Right lobe of liver (tissue), 4 donors: ENCODE data around the genes MC3R, AURKA and TFAP2C.

DNA sequence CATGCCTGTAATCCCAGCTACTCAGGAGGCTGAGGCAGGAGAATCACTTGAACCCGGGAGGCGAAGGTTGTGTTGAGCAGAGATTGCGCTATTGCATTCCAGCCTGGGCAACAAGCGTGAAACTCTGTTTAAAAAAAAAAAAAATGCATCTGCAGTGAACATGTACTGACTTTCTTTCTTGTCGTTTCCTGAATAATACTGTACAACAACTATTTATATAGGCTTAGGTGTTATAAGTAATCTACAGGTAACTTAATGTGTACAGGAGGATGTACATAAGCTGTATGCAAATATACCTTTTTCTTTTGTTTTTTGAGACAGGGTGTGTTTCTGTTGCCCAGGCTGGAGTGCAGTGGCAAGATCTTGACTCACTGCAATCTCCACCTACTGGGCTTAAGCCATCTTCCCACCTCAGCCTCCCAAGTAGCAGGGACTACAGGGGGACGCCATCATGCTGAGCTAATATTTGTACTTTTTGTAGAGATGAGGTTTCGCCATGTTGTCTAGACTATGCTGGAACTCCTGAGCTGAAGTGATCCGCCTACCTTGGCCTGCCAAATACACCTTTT, 191.6 kb upstream of the ZNF217 start:
- PRO-cap, 4 experiments = no peak in any of the 4 experiments
- RAMPAGE, long total RNA, 2 experiments = no peak in any of the 2 experiments

GRCh38 chr20:53790846-53791410, 197.3 kb upstream of the ZNF217 start:
- PRO-cap, 4 experiments = no peak in any of the 4 experiments
- RAMPAGE, long total RNA, 2 experiments = no peak in any of the 2 experiments

DNA sequence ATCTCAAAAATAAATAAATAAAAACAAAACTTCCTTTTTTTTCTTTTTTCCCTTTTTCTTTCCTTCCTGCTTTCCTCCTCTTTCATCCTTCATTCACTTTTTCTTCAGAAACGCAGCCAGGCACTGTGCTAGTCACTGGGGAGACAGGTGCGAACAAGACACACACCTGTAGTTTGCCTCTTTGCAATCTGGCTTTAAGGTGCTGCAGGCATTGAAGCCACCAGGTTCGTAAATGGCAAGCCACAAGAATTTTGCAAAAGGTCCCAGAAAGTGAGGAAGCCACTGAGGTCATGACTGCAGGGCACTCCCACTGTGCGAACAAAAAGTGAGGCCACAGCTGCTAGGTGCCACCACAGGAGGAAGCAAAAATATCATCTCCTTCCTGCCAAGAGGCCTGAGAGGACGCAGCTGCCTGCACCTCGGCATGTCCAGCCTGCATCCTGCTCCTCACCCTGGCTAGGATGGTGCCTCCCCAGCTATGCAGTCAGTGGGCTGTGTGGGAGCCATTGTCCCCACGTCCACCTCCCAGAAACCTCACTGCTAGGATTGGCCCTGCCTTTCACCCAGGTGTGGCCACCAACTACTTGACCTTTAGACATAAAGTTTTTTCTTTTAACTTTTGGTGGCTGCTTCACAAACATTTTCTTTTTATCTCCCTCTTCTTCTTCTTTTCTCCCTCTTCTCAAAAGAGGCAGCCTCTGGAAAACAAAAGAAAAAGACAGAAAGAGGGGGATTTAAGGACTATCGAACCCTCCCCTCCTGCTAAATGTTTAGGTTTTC, 230.8 kb downstream of the BCAS1 start:
- PRO-cap, 4 experiments = peak in 1 of 4 experiments; most common plus-strand start position 371 of the sequence (in 1); most common minus-strand start position 234 of the sequence (in 1)
- RAMPAGE, long total RNA, 2 experiments = no peak in any of the 2 experiments

DNA sequence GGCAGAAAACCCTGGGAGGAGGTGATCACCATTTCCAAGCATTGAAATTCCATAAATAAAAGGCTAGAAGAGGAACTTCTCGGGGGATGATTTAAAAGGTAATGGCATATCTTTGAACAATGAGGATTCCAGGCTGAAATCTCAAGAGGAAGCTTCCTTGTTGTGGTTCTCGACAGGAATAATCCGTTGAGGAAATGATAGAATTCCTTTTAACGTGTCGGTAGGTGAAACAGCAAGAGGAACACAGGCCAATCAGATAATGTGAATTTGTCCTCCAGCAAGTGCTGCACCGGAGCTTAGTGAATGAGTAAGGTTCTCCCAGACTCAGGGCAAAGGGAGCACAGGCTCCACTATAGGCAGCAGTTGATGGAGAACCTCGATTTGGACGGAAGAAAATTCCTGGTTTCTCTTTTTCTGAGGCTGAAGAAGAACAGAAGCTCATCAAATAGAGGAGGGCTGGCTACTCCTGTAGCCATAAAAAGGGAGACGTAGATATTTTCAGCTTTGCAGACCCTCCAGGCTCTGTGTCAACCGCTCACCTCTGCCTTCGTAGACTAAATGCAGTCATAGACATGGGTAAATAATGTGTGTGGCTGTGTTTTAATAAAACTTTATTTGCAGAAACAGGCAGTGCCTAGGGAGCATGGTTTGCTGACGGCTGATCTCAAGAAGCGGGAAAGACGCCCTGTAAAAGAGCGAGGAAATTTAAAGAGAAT, 172.1 kb downstream of the BCAS1 start:
- PRO-cap, 4 experiments = peak in 2 of 4 experiments; most common plus-strand start position 321 of the sequence (in 1); most common minus-strand start position 185 of the sequence (in 2)
- RAMPAGE, long total RNA, 2 experiments = no peak in any of the 2 experiments

DNA sequence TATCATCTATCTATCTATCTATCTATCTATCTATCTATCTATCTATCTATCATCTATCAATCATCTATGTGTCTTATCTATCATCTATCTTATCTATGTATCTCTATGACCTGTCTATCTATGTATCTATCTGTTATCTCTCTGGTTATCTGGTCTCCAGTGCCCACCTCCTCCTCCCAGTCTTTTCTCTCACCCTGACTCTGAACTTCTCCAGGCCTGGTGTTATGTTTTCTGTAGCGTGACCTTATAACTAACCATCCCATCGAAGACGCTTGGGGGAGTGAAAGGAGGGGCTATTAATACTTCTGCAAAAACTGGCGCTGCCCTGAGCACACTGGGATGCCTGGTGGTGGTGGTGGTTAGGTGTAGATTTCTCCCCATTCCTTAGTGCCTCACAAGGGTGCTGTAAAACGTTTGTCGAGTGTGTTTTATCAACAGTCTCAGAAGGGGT, 156.3 kb downstream of the BCAS1 start:
- PRO-cap, 4 experiments = no peak in any of the 4 experiments
- RAMPAGE, long total RNA, 2 experiments = no peak in any of the 2 experiments

- PRO-cap, 4 experiments = no peak in any of the 4 experiments
- RAMPAGE, long total RNA, 2 experiments = no peak in any of the 2 experiments
Observed at GRCh38 chr20:53925840-53926410, 144.5 kb downstream of the BCAS1 start.

DNA sequence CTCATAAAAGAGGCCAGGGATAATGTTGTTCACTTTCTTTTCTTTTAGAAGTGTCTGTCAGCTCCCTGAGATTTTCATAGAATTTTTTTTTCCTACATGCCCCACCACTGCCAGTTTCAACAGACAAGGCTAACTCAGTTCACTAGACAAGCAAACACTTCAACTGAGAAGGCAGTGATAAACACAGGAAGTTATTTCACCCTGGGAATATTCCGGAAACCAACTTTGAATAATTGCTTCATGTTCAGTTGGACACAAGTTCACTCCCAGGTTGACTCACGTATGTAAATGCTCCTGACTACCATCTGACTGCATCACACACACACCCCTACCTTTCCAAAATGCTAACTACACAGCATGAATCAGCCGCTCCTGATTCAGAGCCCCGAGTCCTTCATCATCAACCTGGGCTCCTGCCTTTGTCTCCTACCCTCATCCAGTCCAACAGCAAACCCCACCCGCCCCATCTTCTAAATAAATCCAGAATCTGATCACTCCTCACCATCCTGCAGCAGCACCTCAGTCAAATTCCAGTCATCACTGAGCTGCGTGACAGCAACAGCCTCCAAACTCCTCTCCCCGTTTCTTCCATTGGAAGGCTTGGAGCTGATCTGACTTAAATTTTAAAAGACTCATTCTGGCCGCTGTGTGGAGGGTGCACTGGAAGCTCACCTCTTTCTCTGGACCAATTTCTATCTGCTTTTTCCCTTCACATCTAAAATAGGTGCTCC, 143.7 kb downstream of the BCAS1 start:
- PRO-cap, 4 experiments = peak in 3 of 4 experiments; most common plus-strand start position 347 of the sequence (in 1); most common minus-strand start position 121 of the sequence (in 3)
- RAMPAGE, long total RNA, 2 experiments = no peak in any of the 2 experiments

DNA sequence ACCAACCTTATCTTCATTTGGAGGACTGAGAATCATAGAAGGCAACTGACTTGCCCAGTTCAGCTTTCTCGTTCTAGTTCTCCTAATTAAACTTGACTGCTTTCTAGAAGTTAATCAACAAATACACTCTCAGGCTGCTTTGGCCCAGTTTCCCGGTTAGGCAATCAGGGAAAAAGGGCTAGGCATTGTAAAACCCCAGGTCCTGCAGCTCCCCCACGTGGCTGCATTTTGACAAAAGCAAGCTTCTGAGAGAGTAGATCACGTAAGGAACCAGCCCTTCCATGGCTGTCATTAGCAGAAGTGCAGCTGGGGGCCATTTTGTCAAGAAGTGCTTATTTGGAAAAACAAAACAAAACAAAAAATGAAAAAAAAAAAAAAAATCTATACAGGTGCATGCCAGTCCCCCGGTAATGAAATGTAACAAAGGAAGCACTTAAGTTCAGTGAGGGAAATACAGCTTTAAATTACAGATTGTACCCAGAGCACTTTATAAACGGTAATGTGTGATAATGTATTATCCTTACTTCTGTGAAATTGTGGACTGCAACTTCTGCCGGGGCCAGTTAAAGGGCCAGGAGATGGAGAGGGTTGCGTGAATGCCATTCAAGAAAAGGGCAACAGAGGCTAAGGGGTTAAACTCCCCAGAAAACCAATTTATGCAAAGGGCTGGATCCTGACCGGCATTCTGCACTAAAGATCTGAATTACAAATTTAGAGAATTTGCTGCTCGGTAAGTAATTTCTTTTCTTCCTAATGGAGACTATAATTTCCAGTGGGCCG, 130.3 kb downstream of the BCAS1 start:
- PRO-cap, 4 experiments = peak in 2 of 4 experiments; most common plus-strand start position 297 of the sequence (in 1); most common minus-strand start position 75 of the sequence (in 1)
- RAMPAGE, long total RNA, 2 experiments = no peak in any of the 2 experiments

DNA sequence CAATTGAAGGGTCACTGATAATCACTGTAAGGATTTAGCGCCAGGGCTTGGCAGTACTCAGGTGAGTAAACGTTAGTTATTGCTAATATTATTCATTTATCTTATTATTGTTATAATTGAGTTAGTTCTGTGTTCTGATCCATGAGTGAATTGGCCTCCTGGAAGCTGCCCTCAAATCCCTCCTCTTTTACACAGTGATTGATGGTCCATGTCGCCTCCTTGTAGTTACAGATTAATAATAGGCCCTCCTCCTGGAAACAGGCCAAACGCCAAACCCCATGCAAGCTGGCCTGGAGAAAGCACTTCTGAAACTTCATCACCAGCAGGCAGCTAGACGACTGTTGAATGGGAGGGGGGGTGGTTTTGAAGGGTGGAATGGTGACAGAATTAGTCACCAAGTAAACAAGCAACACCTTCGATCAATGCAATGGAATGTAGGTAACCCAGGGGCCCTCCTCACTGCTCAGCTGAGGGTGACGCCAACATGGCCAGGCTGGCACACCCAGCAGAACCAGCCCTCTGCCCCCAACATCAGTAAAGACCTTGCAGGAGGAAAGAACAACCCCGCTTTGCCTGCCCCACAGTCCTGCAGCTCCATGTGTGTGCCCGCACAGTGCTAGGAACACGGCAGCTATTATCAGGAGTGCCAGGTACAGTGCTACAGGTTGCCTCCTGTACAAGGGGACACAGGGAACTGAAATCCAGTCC, 2.8 kb downstream of the BCAS1 start:
- PRO-cap, 4 experiments = peak in 1 of 4 experiments; most common plus-strand start position 537 of the sequence (in 1); most common minus-strand start position 343 of the sequence (in 1)
- RAMPAGE, long total RNA, 2 experiments = no peak in any of the 2 experiments

DNA sequence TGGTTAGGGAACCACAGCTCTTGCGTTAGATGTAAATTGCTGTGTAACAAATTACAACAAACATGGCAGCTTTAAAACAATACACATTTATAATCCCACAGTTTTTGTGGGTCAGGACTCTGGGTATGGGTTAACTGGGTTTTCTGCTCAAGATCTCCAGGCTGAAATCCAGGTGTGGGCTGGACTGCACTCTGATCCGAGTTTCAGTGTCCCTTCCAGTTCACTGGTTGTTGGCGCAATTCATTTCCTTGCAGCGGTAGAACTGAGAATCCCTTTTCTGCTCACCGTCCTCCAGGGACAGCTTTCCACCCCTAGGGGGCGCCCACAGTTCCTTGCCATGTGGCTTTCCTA, 32.9 kb upstream of the BCAS1 start:
- PRO-cap, 4 experiments = peak in 1 of 4 experiments; most common plus-strand start position 244 of the sequence (in 1); most common minus-strand start position 250 of the sequence (in 1)
- RAMPAGE, long total RNA, 2 experiments = no peak in any of the 2 experiments

DNA sequence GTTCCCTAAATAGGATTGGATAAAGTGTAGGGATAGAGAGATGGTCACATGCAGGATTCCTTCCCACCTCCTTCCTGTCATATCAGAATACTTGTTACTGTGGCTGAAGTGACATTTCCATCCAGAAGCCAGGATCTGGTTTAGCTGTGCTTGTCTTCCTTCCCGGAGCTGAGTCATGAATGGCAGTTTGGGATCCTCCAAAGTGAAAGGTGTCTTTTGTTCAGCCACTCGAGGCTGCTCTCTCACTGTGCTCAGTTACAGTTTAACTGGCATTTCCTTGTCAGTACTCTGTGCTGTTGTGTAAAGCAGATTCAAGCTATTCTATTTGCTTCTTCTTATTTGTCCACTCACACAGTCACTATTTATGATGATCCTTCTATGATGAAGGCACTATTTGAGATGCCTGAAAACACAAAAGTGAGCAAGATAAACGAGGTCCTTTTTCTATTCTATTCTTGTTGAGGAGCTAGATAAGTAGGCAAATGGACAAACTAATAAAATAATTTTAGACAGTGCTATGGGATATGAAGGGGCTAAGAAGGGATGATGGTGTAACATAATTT, 40.3 kb downstream of the CYP24A1 start:
- PRO-cap, 4 experiments = peak in 2 of 4 experiments; most common minus-strand start position 177 of the sequence (in 1)
- RAMPAGE, long total RNA, 2 experiments = no peak in any of the 2 experiments

DNA sequence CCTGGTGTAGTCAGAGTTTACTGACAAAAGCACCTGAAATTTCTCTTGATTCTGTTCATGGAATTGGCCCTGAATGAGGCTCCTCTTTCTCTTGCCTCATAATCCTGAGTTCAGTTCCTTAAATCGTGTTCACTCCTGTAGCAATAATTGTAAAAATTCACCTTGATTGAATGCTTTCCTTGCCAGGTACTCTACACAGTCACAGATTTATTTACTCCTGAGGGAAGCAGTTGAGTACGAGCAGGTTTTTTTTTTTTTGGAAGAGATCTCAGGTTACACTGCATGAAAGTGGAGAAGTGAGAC, 93.1 kb upstream of the DOK5 start:
- PRO-cap, 4 experiments = no peak in any of the 4 experiments
- RAMPAGE, long total RNA, 2 experiments = no peak in any of the 2 experiments

DNA sequence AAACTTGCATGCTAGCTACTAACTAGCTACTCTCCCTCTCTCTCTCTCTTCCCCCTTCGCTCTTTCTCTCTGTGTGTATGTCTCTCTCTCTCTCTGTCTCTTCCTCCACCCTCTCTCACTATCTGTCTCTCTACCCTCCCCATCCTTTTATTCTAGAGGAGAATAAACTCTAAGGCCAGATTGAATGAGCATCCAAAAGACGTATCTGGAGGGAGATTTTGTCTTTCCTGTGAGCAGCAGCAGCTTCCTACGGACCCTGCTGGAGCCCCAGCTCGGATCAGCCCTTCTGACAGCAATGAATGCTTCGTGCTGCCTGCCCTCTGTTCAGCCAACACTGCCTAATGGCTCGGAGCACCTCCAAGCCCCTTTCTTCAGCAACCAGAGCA, at the start of gene MC3R:
Gene MC3R (plus strand): TSS at position 184 of the 386 bp plus-strand sequence.
- PRO-cap, 4 experiments = no peak in any of the 4 experiments
- RAMPAGE, long total RNA, 2 experiments = no peak in any of the 2 experiments

DNA sequence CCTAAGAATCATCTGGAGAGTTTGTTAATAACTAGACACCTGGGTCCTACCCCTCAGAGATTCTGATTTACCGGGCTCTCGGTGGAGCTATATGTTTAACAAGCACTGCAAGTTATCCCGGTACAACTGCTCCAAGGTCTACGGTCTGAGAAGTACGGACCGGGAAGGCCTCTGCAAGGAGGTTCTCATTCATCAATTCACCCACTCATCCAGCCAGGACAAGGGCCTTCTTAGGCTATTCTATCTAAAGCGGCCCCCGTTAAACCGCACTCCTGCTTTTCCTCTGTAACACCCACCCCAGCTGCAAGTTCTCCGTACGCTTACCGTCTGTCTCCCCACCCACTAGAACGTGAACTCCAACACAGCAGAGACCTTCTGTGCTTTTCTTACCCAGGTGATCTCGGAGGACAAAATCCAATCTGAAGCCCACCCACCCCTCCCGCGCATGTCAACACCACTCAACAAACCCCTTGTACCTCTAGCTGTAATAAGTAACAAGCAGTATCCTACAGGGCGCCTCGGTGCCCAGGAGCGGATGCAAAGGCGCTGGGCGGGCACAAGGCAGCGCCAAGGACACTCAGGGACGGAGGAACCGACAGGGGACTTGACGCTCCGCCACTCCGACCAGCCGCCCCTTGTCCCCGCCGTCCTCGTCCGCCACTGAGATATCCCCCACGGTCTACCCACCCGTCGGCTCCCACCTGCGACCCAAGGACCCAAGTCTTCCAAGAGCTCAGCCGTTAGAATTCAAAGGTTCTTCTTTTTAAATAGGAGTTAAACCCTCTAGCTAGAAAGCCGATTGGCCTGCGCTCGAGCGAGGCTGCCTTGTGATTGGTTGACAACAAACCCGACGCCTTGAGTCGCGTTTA, at the start of gene AURKA:
Gene AURKA (minus strand): TSS at position 749 of the 869 bp plus-strand sequence.
- PRO-cap, 4 experiments = peak in 4 of 4 experiments; most common minus-strand start position 738 of the sequence (in 2)
- RAMPAGE, long total RNA, 2 experiments = start-site peak on the minus strand in 2 of 2 experiments, centred at positions 732 to 738 of the sequence, 24 to 55 reads per replicate

GRCh38 chr20:56409294-56410087, 2.6 kb upstream of the CASS4 start:
- PRO-cap, 4 experiments = no peak in any of the 4 experiments
- RAMPAGE, long total RNA, 2 experiments = no peak in any of the 2 experiments

- PRO-cap, 4 experiments = no peak in any of the 4 experiments
- RAMPAGE, long total RNA, 2 experiments = no peak in any of the 2 experiments
Observed at GRCh38 chr20:56461253-56461862, 7.1 kb upstream of the RTF2 start.

DNA sequence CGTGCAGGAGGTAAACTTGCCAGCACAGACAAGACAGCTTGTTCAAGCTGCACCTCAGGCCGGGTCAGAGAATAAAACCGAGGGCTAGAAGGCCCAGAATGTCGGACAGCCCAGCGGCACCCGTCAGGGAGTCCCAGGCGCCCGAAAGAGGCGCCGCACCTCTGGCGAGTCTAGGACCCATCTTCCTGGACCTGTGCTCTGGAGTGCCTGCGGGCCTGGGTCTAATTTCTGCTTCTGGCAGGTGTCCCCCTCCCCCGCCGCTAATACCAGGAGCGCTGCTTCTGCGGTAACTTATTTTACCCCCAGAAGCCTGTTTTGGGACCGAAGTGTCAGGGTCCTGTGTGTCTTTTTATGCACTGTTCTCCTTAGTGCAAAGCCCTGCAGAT, 1.7 kb upstream of the TFAP2C start:
- PRO-cap, 4 experiments = no peak in any of the 4 experiments
- RAMPAGE, long total RNA, 2 experiments = no peak in any of the 2 experiments

- PRO-cap, 4 experiments = peak in 4 of 4 experiments; most common plus-strand start chr20:56629306 (in 3); most common minus-strand start chr20:56629125 (in 3)
- RAMPAGE, long total RNA, 2 experiments = no peak in any of the 2 experiments
Observed at GRCh38 chr20:56628902-56629489, at the start of gene TFAP2C. Gene TFAP2C, plus strand, starts transcription at chr20:56629306.

DNA sequence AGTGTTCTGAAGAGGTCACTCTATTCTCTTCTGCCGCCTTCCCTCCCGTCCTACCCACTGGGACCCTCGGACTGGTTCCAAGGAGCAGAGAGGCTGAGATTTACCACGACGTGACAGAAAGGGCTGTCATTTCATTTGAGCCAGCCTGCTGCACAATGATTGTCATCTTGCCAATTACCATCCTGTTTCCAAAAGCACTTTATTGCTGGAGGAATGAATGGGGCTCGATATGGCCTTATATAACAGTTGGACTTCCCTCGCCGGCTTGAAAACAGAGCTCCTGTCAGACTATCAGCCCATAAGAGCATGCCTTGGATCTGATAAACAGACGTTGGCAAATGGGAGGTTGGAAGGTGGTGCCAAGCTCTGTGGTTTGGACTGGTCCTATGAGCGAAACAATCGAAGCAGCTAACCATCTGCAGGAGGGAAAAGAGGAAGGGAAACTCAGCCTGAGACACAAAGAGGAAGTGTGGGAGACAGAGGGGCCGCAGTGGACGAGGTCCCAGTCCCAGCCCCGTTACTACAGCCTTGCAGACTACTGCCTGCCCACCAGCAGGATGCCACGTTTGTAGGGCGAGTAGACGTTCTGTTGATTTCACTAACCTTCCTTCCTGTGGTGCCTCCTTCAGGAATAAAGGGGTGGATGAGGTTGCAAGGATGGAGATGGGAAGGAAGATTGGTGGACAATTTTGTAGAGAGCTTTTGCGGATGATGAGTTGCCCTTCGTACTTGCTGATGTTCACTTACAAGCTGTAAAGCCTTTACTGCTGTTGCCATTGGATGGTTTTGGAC, 93.0 kb downstream of the TFAP2C start:
- PRO-cap, 4 experiments = peak in 1 of 4 experiments; most common minus-strand start position 266 of the sequence (in 1)
- RAMPAGE, long total RNA, 2 experiments = no peak in any of the 2 experiments

GRCh38 chr20:56787459-56788069, 158.5 kb downstream of the TFAP2C start:
- PRO-cap, 4 experiments = peak in 4 of 4 experiments; most common plus-strand start chr20:56787848 (in 4); most common minus-strand start chr20:56787665 (in 4)
- RAMPAGE, long total RNA, 2 experiments = start-site peak on the plus strand in 1 of 2 experiments, at chr20:56787831-56787862 at its widest, 19 reads per replicate